AG10803 (cell line): ENCODE data around the gene FAM83F.

- RRBS, result no CpG with 5 or more reads among the region's 12 CpGs
Observed at GRCh38 chr22:39278266-39278641, 33.5 kb upstream of the PDGFB start.

GRCh38 chr22:39282360-39282547 lies 37.2 kb downstream of the RPL3 start:
- RRBS, result no CpG with 5 or more reads among the region's 7 CpGs

GRCh38 chr22:39299670-39300853 lies 19.4 kb downstream of the RPL3 start:
- RRBS, result 6% methylated on average over 4 of the region's 32 CpGs

DNA sequence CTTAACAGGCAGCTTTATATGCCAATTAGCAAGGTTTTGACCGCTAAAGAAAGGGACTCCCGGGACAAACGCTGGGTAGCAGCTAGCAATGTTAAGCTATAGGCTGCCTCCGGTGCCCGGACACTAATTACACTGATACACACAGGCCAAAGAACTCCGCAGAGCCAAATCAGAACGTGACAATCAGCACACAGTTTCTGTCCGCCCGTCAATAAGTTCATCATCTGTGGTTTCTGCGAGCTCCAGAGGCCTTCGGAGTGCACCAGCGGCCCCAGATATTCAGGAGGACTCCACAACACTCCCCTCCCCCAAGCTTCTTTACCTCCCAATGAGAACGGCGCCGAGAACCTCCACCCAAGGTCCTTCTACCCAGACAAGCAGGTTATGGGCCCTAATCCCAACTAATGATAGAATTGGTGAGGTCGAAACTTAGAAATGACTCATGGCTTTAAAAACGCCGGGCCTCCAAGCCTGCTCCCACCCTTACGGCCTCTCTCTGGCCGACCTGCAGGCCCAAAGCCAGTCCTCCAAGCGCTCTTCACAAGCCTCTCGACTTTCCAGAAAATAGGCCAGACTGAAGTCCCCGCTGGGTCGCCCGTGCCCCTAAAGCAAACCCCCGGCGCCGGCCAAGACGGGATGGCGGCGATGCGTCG lies 412 bp downstream of the RPL3 start:
- RRBS, result 1% methylated on average over 8 of the region's 33 CpGs

DNA sequence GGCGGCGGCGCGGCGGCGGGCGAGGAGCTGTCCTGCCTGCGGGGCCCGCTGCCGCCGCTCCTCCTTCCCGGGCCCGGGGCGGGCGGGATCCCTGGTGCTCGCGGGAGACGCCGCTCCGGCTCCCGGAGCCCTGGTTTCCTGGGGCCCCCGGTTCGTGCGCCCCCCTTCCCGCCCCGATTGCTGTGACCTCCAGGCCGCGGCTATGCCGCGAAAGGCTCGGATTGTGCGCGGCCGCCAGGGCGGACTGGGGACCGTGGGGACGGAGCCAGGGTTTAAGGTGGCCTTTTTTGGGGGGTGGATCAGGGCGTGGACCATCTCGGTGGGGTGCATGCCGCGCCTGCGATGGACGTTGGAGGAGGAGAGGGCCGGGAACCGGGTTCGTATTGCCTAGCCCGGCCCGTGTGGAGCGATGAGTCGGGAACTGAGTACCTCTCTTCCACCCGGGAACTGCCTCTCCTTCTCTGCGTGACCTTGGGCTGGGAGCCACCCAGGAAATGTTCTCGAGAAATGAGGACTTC lies 481 bp downstream of the SYNGR1 start:
- RRBS, result 1% methylated on average over 20 of the region's 53 CpGs

DNA sequence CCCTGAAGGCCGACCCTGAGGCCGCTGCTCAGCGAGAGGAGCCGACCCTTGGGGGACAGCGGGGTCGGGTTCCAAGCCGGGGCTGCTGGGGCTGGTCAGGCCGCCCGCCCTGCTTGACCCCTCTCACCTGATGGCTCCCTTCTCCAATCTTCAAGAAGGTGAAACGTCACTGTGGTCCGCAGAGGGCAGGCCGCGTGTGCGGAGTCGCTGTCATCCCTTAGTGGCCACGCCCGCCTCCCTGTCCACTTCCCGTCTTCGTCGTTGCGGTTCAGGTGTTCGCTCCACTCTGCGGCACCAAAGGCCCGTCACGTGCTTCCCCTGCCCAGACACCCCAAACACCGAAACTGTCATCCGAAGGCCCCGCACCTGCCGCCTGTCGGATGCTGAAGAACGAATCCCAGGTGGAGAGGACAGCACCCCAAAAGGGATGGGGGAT lies 11.0 kb upstream of the TAB1 start:
- RRBS, result no CpG with 5 or more reads among the region's 31 CpGs

GRCh38 chr22:39430176-39430654 lies 26.6 kb upstream of the MGAT3 start:
- RRBS, result 100% methylated on average over 1 of the region's 14 CpGs

GRCh38 chr22:39446227-39446677 lies 10.6 kb upstream of the MGAT3 start:
- RRBS, result no CpG with 5 or more reads among the region's 13 CpGs

- RRBS, result no CpG with 5 or more reads among the region's 9 CpGs
Observed at GRCh38 chr22:39463889-39464356, 7.1 kb downstream of the MGAT3 start.

- RRBS, result no CpG with 5 or more reads among the region's 23 CpGs
Observed at GRCh38 chr22:39472357-39473448, 15.9 kb downstream of the MGAT3 start.

- RRBS, result no CpG with 5 or more reads among the region's 1 CpG
Observed at GRCh38 chr22:39873878-39874120, 19.8 kb downstream of the ENTHD1 start.

- RRBS, result no CpG with 5 or more reads among the region's 2 CpGs
Observed at GRCh38 chr22:39921289-39921510, 20.3 kb downstream of the GRAP2 start.

DNA sequence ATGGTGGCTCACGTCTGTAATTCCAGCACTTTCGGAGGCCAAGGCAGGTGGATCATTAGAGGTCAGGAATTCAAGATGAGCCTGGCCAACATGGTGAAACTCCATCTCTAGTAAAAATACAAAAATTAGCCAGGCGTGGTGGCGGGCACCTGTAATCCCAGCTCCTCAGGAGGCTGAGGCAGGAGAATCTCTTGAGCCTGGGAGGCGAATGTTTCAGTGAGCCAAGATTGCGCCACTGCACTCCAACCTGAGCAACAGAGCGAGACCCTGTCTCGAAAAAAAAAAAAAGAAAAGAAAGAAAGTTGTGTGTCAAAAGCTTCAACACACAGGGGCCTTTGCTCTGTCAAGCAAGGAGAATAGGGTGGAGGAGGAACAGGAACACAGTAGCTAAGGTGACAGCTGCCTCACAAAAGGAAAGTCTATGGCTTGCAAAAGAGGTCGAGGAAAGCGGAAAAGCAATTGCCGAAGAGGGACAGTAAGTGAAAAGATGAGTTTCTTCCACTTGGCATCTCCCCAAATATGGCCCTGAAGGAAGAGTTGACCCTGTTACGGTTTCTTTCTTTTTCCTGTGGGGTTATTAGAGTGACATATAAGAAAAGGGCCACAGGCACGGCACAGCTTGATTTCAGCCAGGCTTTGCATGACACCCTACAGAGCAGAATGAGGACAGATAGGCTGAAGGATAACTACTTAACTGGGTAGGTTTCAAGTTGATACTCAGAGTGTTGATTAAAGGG lies 26.5 kb upstream of the TMA7B start:
- RRBS, result no CpG with 5 or more reads among the region's 13 CpGs

DNA sequence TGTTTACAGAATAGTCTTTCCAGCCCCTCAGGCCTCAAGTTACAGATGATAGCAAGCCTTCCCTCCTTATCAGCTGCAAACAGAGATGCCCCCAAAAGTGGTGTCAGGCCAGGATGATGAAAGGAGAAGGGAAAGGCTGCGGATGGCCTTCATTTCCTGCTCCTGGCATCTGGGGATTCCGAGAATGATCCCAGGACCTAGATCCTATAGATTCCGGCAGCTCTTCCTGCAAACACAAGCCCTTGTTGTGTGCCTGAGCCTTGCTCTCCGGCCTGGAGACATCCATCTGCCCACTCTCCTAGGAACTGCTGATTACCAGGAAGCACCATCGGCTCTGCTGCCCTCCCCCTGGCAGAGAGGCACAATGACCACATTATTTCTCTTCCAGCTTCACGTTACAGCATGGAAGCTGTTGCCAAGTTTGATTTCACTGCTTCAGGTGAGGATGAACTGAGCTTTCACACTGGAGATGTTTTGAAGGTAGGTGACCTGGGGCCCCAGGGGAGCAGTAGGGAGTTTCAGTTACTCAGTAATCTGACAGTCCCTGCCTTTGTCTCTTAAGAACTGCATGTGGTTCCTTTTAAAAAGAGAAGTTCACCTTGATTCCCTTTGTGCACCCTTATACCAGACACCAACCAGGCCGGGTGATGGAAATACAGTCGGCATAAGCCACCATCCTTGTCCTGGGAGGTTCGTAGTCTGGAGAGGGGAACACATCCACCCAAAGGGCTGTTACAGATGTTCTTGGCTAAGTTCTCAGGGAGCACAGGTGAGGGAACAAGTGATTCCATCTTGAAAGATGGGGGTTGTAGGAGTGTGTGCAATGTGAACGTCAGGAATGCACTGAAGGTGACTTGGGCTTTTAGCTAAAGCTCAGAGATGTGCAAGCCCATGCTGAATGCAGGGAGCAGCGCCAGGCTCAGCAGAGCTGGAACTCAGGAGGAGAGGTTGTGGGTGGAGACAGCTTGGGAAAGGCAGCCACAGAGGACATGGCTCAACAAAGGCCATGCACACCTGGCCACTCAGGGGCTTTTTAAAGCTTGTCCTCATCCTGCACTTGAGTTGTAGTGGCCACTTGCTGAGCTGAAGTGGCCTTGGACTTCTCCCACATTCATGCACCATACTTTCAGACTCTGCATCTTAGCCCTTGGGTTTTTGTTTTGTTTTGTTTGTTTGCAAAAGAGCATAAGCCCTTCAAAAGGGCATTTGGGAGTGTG lies 13.1 kb upstream of the TMA7B start:
- RRBS, result 33% methylated on average over 2 of the region's 11 CpGs

DNA sequence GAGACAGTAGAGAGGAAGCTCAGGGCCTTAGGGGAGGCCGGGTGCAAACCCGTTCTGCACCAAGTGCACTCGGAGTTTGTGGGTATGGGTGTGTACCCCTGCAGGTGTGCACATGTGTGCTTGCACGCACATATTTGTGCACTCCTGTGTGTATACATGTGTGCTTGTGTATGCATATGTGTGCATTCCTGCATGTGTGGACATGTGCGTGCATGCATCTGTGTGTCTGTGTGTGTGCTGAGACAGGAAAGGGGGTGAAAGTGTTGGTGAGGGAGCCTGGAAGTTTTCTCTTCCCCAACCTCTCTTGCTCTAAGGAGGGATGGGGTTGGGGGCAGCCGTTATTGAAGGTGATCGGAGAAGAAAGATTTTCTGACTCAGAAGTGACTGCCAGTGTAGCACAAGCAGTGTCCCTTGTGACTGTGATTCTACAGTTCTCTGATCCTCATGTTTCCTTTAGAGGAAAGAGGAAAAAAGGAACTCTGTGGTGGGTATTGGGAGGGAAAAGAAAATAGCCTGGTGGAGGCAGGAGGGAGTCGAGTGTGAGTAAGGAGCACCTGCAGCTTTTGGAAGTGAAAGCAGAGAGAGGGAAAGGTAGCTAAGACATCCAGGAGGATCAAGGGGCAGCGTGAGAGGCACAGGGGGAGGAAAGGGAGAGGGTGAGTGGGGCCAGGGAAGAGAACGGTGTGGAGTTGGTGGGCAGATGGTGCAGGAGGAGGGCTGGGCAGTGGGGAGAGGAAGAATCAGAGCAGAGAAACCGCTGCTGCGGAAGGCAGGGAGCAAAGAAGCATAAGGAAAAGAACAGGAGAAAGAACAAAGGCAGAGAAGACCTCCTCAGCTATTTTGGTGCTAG lies 12.3 kb downstream of the TMA7B start:
- RRBS, result no CpG with 5 or more reads among the region's 12 CpGs

DNA sequence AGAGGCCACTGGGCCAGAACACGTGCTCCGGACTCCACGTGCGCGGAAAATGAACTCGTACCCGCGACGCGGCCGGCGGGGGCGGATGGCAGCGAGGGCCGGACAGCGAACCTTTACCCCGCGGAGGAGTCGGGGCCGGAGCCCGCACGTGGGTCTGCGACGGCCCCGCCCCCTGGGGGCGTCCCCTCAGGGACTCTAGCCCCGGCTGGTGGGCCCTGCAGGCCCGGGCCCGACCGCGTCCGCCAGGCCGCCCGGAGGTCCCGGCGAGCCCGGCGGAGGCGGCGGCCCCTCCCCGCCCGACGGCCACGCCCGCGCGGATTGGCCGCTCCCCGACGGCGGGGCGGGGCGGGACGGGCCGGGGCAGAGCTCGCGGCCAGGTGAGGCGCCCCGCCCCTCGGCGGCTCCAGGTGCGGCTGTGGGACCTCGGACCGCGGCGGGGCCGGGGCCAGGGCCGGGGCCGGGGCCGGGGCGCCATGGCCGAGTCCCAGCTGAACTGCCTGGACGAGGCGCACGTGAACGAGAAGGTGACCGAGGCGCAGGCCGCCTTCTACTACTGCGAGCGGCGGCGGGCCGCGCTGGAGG lies at the start of gene FAM83F:
Gene FAM83F, plus strand, starts transcription at position 385 of the 582 bp plus-strand sequence.
- RRBS, result 6% methylated on average over 37 of the region's 85 CpGs

DNA sequence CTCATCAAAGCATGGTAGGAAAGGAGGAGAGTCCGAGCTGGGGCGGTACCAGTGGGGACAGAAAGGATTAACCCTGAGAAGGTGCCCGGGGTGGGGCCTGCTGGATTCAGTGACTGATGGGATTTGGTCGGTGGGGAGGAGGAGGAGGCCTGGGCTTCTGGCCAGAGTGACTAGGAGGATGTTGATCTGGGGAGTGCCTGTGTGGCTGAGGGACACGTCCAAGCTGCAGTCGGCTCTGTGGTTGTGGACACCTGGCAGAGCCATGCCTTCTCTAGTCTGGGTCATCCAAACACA lies 14.7 kb downstream of the FAM83F start:
- RRBS, result no CpG with 5 or more reads among the region's 6 CpGs

GRCh38 chr22:40017574-40017947 lies 22.8 kb downstream of the FAM83F start:
- RRBS, result no CpG with 5 or more reads among the region's 6 CpGs

GRCh38 chr22:40129652-40130288 lies 48.0 kb upstream of the TNRC6B start:
- RRBS, result no CpG with 5 or more reads among the region's 2 CpGs

DNA sequence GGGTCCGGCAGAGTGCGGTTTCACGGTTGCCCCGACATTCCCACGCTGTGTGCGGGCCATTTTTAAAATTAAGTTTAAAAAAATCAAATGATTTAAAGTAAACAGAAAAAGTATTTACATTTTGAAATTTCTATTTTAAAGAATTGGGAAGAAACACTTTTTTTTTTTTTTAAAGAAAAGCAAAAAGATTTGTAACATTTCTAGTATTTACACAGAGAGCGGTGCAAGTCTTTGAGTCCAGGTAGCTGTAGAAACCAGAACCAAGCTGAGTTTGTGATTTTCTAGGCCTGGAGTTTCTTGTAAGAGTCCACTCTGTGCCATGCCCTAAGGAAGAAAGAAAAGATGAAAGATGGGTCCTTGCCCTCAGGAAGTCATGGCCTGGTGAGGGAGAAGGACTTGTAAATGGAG lies 82.3 kb downstream of the TNRC6B start:
- RRBS, result no CpG with 5 or more reads among the region's 7 CpGs